Hematopoietic multipotent progenitor cell (in vitro differentiated cells): ENCODE measurements around a stretch of chr6.

DNA sequence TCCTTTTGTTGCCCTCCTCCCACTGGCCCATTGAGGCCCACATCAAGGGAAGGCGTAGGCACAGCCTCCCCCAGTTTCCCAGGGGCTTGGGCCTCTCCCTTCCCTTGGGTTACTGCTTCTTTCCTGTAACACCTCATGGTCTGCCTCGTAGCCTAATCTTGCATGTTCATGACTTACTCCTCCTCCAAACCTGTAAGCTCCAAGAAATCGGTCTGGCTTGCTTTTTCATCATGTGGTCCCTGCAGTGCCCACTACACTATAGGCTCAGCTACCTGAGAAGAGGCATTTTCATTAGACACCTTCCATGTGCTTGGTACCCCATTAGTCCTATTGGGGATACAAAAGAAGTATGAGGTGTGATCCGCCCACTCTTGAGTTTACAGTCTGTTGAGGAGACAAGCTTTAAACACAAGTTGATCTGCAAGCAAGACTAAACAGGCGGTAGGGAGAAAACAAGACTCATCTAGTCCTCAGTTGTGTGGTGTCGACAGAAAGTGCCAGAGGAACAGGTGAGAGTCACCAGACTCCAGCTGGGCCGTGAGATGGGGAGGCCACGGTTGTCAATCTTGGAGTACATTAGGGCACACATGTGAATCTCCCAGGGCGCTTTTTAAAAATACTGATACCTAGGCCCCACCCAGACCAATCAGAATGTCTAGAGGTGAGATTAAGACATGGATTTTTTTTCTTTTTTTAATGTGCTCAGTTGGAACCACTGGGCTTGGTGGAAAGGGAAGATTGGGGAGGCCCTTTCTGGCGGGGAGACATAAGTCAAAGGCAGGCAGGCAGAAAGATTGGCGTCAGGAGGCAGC is 10.2 kb downstream of the E2F3 start:
- CAGE, long polyA plus RNA, result no peak

DNA sequence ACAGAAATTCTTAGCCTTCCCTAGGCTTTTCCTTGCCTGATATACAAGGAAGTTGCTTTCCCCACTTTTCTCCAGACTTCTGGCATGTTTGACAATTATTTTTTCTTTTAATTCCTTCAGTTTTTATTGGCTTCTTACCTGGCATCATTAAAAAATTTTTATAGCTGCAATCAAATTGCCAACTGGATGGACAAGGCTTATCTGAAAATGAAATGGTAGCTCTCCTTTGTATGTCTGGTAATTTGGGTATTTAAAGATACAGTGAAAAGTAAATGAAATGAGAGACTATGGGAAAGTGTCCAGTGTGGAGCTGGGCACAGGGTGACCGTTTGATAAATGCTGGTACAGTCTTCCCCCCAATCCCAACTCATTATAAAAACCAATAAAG is 15.3 kb downstream of the E2F3 start:
- CAGE, long polyA plus RNA, result no peak

- CAGE, long polyA plus RNA, result no peak
These were observed 54.8 kb upstream of the CDKAL1 start for GRCh38 chr6:20479086-20480253.

DNA sequence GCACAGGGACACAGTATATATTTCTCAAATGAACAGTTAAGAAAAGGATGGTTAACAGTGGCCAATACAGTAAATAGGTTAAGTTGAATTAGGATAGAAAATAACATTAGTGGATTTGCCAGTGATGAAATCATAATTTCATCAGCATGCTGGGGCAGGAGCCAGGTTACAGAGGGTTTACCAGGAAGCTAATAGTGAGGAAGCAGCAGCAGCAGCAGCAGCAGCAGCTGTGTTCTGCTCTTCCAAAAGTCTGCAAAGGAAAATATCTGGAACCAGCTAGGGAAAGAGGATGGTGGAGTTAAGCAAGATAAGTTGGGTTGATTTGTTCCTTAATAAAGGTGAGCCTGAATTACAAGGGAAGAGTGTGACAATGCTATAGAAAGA is 499.5 kb downstream of the CDKAL1 start:
- CAGE, long polyA plus RNA, result no peak

- CAGE, long polyA plus RNA, result no peak
These were observed 404.7 kb upstream of the SOX4 start for GRCh38 chr6:21188741-21189336.

GRCh38 chr6:21523679-21524184 is 69.8 kb upstream of the SOX4 start:
- CAGE, long polyA plus RNA, result no peak

- CAGE, long polyA plus RNA, result no peak
These were observed 4.6 kb upstream of the SOX4 start for GRCh38 chr6:21589114-21589247.

DNA sequence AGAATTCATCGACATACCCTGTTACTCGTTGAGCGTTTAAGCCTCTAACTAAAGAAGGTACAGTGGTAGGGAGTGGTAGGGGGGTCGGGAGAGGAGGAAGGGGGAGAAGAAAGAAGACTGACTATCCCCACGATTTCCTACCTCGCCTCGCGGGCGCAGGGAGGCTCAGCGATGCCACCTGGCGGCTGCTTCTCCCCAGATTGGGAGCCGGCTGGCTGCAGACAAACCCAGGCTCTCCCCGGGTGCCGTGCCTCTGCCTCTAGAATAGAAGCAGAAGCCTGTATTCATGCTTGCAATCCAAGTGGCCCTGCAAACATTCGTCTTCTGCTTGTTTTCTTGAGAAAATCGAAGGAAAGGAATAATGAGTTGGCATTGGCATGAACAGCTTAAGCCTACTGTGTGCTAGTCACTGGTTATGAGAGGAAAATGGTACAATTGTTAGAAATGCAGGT is 4.3 kb upstream of the SOX4 start:
- CAGE, long polyA plus RNA, result no peak

DNA sequence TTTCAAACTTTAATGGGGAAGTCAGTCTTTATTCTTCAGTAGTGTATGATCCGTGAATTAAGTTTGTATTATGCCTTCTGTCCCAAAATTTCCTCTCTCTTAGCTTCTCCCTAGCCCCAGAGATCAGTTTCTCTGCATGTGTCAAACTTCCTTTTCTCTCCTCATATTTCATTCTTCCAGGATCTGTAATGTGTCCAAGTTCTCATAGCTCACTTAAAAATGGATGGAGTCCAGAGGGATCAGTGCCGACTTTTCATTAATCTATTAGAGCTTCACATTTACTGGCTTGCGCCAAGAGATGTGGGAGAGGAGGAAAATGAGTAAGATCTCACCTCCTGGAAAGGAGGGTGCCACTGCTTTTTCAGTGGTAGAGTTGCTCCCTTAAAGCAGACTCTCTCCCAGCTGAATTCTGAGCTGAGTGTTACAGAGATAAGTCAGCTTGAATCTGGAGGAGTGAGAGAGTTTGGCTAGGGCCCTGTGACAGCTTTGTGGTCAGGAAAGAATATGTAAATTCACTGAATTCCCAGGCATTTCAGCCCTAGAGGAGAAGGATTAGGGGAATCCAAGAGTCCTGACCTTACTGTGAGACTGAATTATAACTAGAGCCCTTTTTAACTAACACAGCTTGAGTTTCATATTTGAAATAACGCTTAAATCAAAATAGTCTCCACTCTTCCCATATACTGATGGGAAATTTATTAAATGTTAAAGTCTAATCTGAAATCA is 175.9 kb downstream of the SOX4 start:
- CAGE, long polyA plus RNA, result no peak

DNA sequence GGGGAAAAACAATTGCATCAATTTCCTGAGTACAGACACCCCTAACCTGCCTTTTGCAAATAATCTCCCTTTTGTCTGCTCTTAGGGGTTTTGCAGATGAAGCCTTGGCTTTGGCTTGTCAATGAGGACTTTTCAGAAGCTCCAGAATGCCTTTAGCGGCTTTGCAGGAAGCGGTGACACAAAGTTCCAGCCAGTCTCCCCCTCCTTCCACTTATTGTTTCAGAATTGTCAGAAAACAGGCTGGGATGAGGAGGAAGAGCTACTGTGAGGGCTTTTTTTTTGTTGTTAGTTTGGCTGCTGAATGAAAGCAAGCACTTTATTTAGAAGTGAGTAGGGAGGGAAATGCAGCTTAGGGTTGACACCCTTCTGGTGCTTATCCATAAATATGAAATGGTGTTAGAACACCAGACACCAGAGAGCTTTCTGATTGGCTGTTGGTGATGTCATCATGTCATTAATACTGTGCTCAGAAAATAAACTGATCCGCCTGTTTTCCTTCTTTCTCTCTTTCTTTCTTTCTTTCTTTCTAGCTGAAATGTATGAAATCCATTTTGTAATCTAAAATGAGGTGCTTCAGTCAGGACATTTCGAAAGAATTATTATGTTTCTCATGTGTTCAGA is 251.5 kb downstream of the SOX4 start:
- CAGE, long polyA plus RNA, result no peak

GRCh38 chr6:21855730-21856777 is 262.5 kb downstream of the SOX4 start:
- CAGE, long polyA plus RNA, result no peak

DNA sequence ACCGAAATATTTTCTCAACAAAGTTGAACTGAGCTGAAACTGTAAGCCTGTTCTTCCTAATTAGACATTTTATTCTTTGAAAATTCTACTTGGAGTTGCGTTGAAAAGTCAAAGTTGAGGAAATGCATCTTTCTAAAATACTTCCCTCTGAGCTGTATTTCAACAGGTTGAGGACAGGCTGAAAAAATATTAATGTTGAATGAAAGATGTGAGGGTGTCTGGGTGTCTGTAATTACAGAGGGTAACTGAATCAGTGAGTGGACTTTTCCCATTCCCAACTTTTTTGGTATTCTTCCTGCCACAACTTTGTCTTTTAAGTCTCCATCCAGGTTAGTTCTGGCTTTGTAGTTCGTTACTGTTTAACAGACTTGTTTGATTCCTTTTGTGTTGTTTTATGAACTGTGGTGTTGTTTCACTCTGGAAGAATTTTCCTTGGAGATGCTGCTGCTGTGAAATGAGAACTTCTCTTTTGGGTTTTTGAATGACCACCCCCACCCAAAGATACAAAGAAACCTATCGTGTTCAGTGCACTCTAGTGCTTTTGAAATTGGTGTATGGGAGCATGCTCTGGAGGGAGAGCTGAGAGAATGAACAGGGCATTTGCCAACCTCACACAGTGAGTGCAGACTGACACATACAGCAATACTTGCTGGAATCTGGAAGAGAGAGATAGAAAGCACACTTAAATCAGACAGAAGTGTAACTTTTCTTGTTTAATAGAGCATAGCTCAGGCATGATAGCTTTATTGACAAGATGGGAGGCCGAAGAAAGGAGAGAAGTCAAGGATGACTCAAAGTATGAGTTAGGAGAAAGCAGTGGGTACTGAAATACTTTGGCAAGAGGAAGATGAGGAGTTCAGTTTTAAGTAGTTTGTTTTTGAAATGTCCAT is 293.0 kb downstream of the SOX4 start:
- CAGE, long polyA plus RNA, result no peak

GRCh38 chr6:21887239-21888127 is 293.9 kb downstream of the SOX4 start:
- CAGE, long polyA plus RNA, result no peak

GRCh38 chr6:22071611-22072109 is 225.2 kb downstream of the PRL start:
- CAGE, long polyA plus RNA, result no peak

- CAGE, long polyA plus RNA, result no peak
These were observed 183.8 kb downstream of the PRL start for GRCh38 chr6:22112933-22113523.

DNA sequence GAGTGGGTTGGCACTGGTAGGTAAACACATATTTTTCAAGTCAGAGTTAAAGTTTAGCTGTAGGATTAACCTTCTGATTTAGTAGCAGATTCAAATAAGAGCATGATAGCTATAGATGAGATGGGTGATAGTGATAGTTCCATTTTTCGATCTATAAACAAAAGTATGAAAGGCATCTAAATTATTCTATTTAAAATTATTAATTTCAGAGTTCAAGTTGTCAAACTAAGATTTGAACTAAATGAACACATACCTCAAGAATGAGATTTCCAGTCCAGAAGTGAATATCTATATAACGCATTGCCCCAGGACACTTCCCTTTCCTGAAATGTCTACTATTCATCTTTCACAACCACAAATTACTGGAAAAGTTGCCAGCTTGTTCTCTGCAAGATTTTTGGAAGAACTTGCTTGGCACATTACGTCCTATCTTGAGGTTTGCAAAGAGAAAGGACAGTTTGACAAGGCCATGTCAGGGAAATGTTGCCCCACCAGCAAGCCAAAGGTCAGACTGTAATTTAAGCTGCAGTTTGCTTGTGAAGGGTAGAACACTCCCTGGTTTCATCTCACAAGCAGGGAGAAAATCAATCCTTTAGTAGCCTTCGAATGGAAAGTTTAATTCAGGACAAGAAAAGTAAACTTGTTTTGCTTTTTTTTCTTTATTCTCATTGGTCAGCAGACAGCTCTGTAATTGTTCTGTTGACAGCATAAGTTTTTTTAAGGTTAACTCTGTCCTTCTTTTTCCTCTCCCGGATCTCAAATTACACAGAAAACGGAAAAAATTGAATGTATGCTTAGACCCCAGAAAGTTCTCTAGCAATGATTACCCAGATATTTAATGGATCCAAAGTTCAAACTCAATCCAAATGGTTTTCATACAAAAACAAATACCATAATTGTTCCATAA is 541.9 kb upstream of the NRSN1 start:
- CAGE, long polyA plus RNA, result no peak

DNA sequence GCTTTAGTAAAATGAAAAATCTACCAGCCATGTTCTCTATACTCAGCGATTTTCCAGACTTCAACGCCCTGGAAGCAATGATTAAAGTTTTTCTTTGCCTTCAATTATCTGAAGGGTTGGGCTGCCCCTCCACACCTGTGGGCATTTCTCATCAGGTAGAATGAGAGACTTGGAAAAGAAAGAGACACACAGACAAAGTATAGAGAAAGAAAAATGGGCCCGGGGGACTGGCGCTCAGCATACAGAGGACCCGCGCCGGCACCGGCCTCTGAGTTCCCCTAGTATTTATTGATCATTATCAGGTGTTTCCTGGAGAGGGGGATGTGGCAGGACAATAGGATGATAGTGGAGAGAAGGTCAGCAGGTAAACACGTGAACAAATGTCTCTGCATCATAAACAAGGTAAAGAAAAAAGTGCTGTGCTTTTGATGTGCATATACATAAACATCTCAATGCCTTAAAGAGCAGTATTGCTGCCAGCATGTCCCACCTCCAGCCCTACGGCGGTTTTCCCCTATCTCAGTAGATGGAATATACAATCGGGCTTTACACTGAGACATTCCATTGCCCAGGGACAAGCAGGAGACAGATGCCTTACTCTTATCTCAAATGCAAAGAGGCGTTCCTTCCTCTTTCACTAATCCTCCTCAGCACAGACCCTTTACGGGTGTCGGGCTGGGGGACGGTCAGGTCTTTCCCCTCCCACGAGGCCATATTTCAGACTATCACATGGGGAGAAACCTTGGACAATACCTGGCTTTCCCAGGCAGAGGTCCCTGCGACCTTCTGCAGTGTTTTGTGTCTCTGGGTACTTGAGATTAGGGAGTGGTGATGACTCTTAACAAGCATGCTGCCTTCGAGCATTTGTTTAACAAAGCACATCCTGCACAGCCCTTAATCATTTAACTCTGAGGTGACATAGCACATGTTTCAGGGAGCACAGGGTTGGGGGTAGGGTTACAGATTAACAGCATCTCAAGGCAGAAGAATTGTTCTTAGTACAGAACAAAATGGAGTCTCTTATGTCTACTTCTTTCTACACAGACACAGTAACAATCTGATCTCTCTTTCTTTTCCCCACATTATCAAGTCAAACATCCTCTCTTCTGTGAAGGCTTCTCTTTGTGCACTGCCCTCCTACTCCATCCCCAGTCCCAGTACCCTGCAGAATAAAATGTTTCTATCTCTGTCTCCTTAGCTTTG is 2.4 kb upstream of the MRS2 start:
- CAGE, long polyA plus RNA, result no peak

GRCh38 chr6:24488857-24489424 is 437 bp downstream of the GPLD1 start:
- CAGE, long polyA plus RNA, result no peak

DNA sequence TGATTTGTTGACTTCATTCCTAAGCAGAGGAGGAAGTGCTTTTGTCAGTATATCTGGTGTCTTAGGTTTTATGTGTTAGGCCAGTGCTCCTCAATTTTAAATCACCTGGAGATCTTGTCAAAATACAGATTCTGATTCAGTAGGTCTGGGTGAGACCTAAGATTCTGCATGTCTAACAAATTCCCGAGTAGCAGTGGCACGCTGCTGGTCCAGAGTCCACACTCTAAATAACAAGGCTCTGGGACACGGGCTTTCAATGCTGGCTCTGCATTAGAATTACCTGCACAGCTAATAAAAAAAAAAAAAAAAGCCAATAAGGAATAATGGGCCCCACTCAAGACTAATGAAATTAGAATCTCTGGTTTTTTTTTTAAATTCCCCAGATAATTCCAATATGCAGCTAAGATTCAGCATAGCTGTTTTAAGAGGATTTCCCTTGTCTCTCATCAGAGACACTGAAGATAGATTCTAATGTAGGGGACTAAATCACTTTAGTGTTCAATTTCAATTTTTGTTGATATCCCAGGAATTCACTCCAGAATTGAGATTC is 2.6 kb downstream of the TDP2 start:
- CAGE, long polyA plus RNA, result no peak

GRCh38 chr6:24786341-24786734 is 11.6 kb downstream of the GMNN start:
- CAGE, long polyA plus RNA, result no peak